ENCODE data around the gene PRKAA2.

GRCh38 chr1:56644921-56645984, at the start of gene PRKAA2:
PRKAA2 (plus strand) TSS chr1:56645314.
- RRBS: 3% methylated on average over 22 of the region's 118 CpGs

GRCh38 chr1:56646644-56647116, 1.6 kb downstream of the PRKAA2 start:
- RRBS: no CpG with 5 or more reads among the region's 3 CpGs

DNA sequence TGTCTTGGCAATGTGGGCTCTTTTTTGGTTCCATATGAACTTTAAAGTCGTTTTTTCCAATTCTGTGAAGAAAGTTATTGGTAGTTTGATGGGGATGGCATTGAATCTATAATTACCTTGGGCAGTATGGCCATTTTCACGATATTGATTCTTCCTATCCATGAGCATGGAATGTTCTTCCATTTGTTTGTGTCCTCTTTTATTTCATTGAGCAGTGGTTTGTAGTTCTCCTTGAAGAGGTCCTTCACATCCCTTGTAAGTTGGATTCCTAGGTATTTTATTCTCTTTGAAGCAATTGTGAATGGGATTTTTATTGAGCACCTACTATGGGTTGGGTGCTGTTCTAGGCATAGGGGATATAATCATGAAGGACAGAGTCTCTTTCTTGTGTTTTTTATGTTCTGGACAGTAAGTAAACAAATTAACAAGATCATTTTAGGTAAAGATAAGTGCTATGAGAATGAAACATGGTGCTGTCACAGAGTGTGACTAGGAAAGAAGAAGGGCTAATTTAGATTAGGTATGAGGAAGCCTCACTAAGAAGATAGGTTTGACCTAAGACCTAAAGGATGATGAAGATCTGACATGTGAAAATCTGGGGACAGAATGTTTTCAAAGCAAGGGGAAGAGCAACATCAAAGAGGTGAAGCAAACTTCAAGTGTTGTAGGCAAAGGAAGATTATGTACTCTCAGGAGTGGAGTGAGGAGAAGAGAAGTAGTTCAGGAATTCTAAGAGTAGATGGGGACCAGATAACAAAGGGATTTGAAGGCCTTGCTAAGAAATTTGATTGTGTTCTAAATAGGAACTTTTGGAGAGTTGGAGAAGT, 36.9 kb downstream of the PRKAA2 start:
- RRBS: no CpG with 5 or more reads among the region's 2 CpGs

GRCh38 chr1:57271069-57271754, 152.6 kb downstream of the DAB1 start:
- RRBS: no CpG with 5 or more reads among the region's 7 CpGs

DNA sequence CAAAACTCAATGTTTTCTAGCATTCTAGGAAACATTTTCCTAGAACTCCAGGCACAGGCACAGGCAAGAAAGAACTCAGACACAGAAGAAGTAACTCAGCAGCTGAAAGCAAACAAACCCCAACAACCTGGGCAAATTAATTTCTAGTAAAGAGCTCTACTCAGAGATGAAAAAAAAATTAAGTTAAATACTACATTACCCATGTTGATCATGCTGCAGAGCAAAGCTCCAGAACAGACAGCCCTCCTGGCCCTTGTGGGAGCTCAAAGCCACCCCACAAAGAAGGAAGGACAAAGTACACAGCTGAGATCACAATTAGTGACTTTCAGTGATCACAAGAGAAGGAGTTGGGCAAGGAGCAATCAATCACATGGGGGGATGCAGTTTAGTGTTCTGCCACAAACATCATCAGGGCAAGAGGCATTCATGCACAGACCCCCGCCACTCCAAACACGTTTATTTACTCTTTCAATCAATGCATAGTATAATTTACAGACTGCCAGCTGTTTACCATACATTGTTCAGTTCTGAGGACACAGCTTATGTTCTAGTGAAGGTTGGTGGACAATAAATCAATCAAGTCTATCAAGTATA, 114.2 kb downstream of the DAB1 start:
- RRBS: no CpG with 5 or more reads among the region's 2 CpGs

- RRBS: no CpG with 5 or more reads among the region's 5 CpGs
Observed at GRCh38 chr1:58480539-58481108, 65.9 kb downstream of the OMA1 start.

DNA sequence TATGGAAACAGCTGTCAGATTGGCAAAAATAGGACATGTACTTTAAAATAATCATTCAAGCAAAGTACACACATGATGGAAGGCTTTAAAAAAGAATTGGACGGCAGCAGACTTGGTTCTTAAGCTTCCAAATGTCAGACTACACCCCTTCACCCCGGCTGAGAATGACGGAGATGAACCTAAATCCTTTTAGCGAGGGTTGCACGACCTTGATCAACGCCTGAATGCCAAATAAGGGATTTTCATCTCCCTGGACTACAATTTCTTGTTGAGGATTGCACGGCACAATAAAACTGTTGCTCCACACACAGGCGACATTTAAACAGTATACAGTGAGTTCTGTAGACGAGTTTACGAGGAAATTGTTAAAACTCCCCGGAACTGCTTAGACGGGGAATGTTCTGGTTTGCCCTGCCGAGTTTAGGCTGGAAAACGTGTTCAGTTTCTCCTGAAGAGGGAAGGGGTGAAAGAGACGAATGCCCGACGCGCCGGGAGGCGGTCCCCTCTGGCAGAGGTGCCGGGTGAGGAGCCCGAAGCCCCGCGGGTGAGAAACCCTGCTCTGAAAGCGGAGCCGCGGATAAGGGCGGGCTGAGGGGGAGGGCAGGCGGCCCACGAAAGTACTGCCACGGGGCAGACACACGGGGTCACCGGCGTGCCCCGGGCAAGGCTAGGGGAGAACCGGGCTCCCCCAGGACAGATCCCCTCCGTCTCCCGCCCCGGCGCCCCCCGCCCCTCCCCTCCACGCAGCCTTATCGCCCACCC, 568 bp downstream of the OMA1 start:
- RRBS: 0% methylated on average over 4 of the region's 43 CpGs

DNA sequence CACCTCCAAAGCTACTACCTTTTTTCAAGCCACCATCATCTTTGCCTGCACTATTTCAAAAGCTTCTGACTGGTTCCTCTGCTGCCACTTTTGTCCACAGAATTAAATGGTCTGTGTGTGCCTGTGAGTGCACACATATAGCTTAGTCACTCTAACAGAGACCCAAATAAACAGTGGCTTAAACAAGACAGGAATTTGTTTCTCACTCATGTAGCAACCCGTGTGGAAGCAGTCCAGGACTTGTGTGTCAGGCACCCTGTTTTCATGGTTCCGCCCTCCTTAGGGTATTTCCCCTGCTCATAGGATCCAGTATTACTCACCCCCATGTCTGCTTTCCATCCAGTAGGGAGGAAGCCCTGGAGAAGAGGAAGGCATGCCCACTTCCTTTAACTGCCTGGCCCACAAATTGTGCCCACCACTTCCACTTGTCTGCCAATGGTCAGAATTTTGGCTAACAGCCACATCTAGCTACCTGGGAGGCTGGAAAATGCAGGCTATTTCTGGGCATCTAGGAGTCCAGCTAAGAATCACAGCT, 41.2 kb upstream of the TACSTD2 start:
- RRBS: no CpG with 5 or more reads among the region's 2 CpGs

- RRBS: no CpG with 5 or more reads among the region's 3 CpGs
Observed at GRCh38 chr1:58718157-58718550, 18.3 kb upstream of the MYSM1 start.

DNA sequence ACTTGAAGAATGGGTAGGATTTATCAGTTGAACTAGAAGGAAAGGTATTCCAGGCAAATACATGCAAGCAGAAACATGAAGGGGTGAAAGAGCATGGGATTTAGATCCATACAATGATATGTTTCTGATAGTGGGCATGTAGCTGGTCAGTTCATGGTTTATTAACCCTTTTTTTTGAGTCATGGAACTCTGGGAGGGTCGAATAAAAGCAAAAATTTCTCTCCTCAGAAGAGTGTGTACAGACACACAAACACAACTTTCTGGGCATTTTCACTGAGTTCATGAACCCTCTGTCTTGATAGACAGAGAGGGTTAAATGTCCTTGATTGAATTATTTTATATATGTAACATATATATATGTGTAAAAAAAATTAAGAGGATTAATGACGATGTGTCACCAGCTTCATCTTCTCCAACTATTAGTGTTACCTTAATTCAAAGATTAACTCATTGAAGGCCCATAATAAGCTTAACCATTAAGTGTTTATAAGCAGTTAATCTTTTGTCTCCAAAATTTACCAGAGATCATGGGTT, 4.7 kb downstream of the JUN start:
- RRBS: no CpG with 5 or more reads among the region's 2 CpGs

DNA sequence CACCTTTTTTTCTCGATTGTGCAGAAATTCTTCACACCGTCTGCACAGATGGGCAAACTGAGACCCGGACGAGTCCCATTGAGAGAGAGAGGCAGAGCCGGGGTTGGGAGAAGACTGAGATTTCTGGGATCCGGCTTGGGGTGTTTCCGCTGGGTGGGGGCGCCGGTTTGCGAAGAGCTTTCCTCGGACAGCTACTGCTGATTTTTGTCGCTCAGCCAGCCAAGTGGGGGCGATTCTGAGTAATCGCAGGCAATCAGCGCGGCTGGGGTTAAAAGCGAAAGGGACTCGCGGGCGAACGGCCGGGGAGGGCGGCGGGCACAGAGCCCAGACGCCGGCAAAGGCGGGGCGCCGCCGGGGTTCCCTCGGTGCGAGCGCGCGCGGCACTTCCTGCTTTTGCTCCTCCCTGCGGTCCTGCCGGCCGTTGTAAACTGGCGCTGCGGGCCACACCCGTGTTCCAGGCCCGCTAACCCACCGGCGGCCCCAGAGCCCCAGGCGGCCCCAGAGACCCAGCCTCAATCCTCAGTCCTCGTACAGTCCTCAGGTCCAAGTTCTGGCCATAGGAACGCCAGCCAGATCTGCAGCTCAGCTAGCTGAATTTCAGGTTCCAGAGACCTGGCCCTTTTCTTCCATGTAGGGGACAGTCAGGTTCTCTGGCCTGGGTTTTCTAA, 32.4 kb upstream of the JUN start:
- RRBS: 1% methylated on average over 15 of the region's 48 CpGs

DNA sequence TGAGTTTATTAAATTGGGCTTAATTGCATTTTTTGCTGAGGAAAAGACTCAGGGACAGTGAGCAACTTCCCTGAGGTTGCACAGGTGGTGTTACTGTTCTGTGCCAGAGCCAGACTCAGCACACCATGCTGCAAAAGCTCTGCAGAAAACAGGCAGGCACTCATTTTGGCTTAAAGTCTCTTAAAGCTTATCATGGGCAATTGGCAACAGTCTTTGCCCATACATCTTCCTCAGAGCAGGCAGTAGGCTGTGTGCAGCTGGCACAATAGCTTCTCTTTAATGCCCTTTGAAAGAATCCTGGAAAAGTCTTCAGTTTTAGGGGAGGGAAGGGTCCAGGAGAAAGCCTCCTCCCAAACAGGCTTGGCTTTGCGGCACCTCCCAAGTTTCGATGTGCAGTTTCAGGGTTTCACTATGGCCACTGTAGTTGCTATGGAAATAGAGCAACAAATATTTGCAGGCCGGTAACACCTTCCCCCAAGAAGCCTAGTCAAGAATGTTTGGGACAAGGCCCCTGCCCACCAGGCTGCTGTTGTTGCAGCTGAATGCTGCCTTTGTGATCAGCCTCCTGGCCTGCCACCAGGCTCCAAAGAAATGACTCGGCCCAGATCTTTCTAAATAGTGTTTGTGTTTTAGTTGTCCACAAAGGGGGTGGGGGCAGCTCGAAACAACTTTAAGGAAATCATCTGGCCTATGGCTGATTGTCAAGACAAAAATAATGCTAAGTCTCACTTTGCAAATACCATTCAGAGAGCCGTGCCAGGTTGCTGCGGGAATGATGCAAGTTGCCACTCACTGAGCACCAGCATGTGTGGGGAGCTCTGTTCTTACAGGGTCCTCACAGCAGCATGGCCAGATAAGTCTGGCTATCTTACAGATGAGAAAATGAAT, 90.9 kb upstream of the JUN start:
- RRBS: no CpG with 5 or more reads among the region's 7 CpGs

GRCh38 chr1:59020091-59020867, 236.4 kb upstream of the JUN start:
- RRBS: no CpG with 5 or more reads among the region's 3 CpGs

DNA sequence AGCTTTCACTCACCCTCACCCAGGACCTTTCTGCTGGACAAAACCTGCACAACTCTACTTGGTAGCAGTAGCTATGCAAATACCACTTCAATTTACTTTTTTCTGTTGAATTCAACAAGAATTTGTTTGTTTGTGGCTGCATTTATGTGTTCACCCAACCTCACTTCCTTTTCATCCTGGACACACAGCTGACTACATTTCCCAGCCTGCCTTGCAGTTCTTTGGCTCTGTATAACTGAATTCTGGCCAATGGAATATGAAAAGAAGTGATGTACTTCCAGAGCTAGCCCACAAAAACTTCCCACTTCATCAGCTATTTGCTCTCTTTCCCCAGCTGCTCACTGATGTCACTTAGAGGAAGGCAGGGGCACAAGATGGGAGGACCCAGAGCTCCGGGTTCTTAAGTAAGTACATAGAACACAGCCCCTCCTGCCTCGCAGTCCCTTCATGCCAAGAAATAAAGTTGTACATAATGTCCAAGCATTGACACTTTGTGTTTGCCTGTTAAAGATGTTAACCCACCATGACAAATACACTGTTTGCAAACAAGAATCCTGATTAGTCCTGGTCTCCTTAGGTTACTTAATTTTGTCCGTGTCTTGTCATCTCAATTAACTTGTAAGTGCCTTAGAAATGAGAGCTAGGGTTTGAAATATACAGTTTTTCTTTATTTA, 235.0 kb upstream of the FGGY start:
- RRBS: no CpG with 5 or more reads among the region's 3 CpGs

- RRBS: no CpG with 5 or more reads among the region's 8 CpGs
Observed at GRCh38 chr1:59150778-59151667, 145.9 kb upstream of the FGGY start.

DNA sequence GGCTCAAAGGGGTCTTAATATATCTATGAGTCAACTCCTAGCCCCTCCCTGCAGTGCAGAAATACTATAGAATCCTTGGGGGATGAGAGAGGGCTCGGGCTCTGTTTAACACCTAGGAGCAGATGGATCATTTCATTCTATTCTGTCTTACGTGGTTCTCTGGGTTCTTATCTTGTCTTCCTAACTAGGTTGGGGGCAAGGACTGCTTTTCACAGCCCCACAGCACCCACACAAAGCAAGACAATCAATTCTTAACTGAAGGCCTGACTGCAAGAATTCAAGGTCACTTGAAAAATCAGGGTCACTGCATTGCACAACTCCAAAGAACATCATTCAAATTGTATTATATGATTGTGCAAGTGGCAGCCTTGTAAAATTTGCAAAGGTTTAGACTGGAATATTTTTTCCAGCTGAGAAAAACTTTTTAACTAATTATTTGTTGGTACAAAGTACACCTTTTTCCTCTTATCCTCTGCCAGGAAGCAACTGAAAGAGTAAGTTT, 214.5 kb downstream of the FGGY start:
- RRBS: no CpG with 5 or more reads among the region's 2 CpGs

DNA sequence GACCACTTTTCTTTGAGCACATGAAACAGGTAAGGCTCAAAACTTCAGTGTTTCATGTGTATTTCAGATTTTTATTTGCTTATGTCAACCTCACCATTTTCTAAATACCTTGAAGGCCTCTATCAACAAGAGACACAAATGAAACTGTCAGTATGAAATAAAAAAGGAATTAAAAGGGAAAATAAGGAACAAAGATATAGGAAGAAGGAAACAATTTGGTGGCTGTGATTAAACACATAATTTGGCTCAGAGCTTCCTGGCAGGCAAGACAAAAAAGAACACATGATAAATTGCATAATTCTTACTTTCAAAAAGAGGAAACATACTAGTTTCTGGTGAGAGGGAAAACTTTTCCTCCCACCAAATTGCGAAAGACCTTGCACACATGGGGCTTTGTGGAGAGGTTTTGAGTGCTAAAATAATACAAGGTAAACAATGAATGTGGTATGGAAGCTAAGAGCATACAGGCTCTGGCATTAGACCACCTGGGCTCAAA, 140.3 kb upstream of the HOOK1 start:
- RRBS: no CpG with 5 or more reads among the region's 1 CpG

GRCh38 chr1:59936748-59937329, 10.3 kb upstream of the CYP2J2 start:
- RRBS: no CpG with 5 or more reads among the region's 2 CpGs